Glomerular endothelial cell (primary cell): ENCODE measurements around the gene ZNF385D.

DNA sequence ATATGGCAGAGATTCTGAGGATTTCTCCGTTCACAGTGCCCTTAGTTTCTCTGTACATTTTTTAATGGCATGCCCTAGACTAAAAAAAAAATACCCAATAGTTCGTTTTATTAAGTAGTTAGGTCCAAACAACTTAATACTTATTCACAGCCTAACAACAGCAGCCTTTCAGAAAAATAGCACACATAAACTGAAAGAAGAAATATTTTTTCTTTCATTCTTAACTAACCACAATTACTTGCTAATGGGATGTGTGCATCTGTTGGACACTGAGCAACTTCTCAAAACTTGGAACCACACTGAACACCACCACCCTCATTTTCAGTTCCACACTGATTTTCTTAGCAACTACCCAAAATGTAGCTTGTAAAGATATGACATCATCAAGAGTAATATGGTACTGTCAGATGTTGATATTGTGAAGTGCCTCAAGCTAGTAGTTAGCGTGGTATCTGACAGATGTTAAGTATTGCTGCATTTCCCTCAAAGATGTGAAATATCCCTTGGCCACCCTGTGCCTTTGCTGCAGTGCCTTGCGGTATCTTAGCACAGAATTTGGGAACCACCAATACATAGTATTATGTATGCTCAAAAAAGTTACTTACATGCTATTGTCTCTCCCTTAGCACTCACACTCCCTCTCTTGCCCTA, 9.3 kb downstream of the RFTN1 start:
- RAMPAGE, long total RNA, result no peak

DNA sequence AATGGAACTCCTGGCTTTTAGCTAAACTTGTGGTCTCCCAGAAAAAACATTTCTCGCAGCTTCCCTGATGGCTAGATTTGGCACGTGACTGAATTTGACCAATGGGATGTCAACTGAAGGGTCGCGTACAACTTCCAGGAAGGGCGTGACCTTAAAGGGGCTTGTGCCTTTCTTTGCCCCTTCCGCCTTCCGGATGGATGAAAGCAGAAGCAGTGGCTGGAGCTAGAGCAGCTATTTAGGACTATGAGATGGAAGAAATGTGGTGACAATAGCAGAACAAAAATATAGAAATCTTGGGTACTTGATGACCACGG, 22.6 kb upstream of the RFTN1 start:
- RAMPAGE, long total RNA, result no peak

- RAMPAGE, long total RNA, result no peak
Measured at GRCh38 chr3:16839897-16840146, 44.9 kb upstream of the PLCL2 start.

DNA sequence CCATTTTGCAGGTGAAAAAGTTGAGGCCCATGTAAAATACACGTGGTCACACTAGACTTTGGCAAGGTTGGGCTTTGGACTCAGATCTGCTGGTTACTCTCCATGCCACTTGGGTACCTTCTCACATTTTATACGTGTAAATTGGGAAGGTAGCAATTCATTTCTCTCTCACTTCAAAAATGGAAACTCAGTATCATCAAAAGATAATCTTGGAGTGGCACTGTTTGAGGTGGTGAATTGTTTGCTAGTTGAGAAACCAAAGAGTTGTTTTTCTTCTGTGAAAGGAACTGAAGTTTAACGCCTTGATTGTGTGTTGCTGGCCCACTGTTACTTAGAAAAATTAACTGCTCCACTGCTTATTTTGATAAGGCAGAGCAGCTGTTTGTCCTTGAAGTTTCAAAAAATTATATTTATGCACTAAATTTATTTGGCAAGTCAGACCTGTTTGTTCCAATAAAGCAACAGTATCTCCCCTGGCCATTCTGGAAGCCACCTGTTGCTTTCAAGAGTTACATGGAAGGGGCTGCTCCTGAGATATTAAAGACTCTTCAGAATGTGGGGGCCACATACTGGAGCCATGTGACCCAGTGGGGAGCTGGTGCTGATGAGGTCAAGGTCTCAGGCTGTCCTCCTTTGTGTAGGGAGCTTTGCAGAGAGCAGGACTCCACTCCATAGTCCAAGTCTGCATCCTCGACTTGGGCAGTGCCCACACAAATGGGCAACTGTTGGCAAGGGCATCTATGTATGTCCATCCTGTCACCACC, 16.2 kb downstream of the PLCL2 start:
- RAMPAGE, long total RNA, result no peak

DNA sequence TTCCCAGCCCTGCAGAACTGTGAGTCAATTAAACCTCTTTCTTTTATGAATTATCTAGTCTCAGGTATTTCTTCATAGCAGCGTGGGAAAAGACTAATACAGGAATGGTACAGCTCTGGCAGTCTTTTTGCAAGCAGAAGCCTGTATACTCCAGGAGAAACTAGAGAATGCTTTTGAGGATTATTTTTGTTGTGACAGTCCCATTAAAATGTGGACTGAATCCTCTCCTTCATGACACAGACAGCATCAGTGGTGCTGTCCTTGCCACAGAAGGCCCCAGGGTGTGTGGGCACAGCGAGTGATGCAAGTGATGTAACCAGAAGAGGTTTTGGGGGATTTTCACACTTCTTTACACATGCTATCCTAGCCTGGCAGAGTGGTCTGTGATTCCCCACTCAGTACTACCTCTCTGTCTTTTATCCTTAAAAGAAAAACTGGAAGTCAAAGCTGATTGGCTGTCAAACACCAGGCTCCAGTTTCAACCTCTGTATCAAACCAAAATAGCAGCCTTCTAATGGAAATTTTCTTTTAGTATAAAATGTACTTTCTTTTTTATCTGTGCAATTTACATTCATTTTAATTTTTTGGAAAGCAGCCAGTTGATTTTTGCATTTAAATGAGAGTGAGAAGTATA, 20.3 kb downstream of the PLCL2 start:
- RAMPAGE, long total RNA, result no peak

DNA sequence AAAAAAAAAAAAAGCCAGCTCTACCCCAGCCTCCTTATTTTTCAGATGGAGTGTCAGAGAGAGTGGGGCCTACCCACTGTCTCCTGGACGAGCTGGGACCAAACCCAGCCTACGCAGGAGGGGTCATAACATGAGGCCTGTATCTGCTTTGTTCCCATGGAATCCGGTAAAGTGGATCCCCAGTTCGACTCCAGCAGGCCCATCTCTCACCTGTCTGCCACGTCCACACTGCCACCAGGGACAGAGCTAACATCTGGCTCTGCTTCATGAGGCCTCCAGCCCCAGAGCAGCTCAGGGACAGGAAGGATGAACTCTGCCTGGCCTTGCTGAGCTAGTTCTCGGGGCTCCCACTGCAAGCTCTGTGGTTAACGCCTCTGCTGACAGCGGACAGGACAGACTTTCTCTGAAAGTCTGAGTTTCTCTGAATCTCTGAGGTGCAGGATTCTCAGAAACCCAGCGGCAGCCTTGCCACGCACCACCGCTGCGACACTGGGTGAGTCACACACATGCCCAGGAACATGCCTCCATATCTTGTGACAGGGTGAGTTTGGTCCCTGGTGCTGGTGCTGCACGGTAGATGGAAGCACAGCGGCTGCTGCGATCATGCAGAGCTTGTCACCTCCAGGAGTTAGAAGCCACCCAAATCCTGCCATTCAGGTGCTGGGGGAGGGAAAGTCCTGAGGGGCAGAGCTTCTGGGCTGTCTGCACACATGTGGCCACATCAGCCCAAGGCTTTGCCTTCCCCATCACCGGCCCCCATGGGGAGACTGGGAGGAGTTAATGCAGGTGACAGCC, 266.8 kb downstream of the PLCL2 start:
- RAMPAGE, long total RNA, result no peak

- RAMPAGE, long total RNA, result no peak
Measured at GRCh38 chr3:17166468-17167039, 281.8 kb downstream of the PLCL2 start.

DNA sequence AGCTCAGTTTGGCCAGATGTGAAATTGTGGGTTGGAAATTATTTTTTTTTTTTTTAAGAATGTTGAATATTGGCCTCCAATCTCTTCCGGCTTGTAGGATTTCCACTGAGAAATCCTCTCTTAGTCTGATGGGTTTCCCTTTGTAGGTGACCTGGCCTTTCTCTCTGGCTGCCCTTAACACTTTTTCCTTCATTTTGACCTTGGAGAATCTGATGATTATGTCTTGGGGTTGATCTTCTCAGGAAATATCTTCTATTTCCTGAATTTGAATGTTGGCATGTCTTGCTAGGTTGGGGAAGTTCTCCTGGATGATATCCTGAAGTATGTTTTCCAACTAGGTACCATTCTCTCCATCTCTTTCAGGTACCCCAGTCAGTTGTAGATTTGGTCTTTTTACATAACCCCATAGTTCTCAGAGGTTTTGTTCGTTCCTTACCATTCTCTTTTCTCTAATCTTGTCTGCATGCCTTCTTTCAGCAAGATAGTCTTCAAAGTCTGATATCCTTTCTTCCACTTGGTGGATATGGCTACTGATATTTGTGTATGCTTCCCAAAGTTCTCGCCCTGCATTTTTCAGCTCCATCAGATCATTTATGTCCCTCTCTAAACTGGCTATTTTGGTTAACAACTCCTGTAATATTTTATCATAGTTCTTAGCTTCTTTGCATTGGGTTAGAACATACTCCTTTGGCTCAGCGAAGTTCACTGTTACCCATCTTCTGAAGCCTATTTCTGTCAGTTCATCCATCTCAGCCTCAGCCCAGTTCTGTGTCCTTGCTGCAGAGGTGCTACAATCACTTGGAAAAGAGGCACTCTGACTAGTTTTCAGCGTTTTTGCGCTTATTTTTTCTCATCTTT, 249.0 kb downstream of the TBC1D5 start:
- RAMPAGE, long total RNA, result no peak

DNA sequence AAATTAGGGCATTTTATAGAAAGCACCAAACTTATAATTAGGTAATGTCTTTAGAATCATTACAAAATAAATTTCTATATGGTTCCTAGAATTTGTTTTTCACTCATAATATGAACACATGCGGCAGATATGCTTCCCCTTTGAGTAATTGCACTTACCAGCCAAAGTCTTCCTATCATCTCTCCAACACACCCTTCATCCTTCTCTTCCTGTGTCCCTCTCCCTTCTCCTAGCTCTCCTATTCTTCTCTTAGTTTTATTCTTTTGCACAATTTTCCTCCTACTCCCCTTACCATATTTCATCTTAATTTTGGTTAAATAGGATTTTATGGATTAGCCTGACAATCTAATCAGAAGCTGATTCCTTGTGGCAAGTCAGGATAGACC, 84.1 kb downstream of the SATB1 start:
- RAMPAGE, long total RNA, result no peak

DNA sequence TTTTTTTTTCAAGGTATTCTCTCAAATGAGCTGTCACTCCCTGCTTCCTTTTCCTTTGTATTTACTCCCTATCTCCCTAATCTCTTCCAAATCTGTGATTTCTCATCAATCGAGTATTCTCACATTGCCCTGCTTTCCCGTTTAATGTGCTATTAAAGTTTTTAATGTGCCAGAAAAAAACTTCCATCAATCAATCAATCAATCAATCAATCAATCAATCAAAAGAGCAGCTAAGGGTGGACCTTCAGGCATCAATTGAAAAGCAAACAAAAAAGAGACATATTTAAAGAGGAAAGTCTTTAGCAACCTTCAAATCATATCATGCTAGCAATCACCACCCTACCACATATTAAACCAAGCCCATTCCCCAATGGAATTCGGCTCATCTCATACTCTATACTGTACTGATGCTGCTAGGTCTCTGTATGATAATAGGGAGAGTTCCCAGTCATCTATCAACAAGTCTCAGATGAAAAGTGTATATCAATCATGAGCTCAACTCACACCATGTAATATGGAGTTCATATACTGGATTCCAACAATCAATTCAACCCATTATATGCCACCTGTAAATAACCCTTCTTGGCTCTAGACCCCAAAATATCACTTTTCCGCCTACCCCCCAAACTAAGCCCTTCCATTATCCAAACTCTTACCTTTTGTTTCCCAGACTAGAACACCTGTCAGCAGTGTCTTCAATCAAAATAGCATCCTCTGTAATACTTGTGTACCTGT, 58.7 kb downstream of the SATB1 start:
- RAMPAGE, long total RNA, result no peak

DNA sequence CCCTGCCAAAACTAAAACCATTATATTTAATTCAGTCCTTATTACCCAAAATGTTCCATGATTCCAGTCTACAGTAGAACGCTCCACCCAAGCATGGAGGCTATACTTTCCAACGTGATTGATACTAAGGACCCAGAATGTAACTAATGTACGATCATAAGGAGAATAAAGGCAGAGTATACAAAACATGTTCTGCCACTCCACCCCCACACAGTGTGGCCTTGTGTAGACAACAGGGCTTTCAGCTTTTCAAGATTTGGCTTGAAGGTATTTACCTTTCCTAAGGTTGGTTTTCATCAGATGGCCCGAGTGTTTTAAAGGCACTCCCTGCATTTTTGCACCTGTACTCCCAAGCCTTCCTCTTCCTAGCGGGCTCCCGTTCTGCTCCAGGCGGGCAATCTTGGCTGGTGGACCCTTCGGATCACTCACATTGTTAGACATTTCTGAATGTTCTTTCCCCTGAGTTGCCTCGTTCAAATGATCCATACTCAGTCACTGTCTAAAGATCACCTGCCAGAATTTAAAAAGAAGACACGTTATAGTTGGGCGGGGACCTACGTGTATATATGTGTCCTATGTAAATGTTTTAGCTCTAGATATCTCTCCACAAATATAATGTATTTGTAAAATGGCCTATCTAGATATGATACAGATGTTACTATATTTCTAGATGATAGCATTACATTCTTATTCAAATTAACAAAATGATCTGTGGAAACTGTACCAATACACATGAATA, 4.5 kb downstream of the SATB1 start:
- RAMPAGE, long total RNA, result no peak

DNA sequence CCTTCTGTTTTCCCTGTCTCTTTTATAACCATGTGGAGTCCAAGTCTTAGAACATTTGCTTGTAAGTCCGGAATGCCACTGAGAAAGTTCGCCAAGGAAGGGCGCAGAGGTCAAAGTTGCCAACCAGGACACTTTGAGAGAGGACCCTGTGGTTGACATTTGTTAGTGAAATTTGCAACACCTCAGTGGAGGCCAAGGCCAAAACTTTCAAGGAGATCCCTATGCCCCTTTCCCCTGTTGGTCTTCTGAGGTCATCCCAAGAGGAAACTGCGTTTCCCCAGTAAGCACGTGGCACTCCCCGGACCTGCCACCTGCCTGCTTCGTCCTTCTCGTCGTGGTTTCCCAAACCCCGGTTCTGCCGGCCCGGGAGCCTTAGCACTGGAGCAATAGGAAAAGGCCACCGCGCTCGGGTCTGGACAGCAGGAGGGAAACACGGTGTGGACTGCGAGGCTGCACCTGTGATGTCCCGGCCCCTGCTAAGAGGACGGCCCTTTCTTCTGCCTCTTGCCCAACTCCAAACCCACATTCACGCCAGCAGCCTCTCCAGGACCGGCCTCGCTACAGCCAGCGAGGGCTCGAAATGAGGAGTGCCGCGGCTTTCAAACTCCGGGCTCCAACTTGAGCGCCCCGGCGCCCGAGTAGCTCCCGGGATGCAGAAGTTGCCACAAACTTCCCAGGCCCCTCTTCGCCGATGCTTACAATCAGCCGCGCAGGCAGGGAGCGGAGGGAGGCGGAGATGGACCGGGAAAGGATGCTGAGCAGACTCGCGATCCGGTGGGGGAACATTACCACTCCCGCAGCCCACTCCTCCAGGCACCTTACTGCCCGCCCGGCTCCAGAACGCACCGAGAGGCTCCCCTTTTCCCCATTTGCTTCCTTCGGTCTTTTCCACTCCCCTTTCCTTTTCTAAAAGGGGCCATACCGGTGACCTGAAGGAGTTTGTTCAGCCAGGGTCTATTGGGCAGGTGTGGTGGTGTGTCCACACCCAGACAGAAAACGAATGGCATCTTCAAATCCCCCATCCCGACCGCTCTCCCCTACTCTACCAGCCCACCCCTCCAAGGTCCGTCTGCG, 18.5 kb upstream of the SATB1 start:
- RAMPAGE, long total RNA, result no peak

GRCh38 chr3:18444425-18445455, 19.6 kb upstream of the SATB1 start:
- RAMPAGE, long total RNA, result no peak

DNA sequence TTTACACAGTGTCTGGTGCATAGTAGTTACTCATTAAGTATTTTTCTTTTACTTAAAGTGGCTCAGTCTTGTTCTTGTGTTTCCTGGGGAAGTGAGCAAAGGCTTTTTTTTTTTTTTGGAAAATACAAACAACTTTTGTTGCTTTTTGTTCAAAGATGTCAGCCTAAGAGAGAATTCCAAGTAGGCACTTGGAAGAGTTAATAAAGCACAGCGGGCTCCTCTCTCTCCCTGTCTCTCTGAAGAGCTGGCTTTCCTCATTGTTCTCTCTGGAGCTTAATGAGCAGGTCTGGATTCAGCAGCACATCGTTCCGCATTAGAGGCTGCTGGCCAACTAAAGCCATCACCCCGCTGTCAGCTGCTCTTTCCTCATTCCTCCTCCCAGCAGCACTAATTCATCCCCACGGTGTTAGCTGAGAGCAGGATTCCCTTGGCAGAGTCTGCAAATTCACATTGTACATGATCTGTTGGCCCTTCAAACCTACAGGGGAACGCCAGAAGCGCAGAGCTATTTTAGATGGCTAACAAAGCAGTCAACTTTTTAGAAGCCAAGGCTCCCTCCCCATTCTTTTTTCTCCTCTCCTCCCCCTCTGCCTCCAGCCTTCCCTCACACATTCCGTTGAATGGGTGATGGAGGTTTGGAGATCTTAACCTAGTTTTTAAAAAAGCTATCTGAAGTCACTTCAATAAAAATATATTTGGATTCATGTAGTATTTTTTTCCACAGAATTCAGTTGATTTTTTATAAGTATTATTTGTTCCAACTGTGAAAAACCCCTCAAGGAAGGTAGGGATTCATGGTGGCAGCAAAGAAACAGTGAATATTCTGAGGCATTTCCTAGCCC, 44.1 kb downstream of the SGO1 start:
- RAMPAGE, long total RNA, result no peak

- RAMPAGE, long total RNA, result no peak
Measured at GRCh38 chr3:20323373-20323672, 137.3 kb upstream of the SGO1 start.

DNA sequence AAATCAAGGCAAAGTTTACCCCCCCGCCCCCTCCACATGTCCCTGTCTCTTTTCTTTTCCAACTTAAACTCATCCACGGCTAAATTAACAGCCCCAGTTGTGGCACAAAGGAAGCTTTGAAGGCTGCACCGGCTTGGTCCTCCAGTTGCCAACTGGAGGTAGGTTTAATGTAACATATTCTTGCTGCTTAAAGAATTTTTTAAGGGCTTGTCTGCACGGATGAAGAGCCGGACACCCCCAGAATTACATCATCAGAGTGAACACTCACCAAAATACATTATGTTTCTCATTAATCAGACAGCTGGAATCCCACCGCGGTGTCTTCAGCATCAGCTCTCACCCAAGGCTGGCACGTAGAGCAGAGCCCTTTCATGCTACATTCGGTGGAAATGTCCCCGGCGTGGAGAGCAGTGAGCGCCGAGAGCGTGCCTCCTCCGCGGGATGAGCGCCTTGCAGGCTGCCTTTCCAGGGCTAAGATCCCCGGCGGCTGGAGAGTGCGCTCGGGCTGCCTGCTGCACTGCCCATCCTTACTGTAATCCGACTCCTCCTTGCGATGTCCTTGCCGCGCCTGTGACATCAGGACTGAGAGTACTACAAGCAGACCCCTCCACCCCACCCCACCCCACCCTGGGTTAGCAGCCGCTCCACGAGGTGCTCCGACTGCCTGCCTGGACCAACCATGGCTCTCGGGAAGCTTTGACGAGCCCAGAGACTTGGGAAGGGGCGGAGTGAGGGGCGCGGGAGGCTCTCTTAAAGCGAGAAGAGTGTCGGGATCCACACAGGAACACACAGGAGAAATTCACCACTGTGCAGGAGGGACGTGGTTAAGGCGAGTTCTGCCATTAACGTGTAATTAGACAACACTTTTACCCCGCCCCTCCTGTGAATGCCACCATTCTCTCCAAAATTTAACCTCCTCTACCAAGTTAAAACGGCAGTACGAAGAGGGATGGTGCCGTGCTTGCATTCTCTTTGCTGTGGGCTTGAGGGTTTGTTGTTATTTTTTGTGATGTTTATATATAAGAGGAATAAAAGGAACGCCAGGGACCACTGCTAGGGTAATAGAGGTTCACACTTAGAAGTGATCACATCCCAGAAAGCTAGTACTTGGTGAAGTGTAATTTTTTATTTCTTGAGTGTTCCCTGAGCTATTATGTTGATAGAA, at the start of gene ZNF385D:
Gene ZNF385D, minus strand, starts transcription at position 584 of the 1,165 bp plus-strand sequence.
- RAMPAGE, long total RNA, result no peak

- RAMPAGE, long total RNA, result no peak
Measured at GRCh38 chr3:22615525-22615817, 587.7 kb upstream of the UBE2E2 start.

- RAMPAGE, long total RNA, result no peak
Measured at GRCh38 chr3:23349898-23350961, 147.1 kb downstream of the UBE2E2 start.

GRCh38 chr3:23364770-23365241, 161.7 kb downstream of the UBE2E2 start:
- RAMPAGE, long total RNA, result no peak

DNA sequence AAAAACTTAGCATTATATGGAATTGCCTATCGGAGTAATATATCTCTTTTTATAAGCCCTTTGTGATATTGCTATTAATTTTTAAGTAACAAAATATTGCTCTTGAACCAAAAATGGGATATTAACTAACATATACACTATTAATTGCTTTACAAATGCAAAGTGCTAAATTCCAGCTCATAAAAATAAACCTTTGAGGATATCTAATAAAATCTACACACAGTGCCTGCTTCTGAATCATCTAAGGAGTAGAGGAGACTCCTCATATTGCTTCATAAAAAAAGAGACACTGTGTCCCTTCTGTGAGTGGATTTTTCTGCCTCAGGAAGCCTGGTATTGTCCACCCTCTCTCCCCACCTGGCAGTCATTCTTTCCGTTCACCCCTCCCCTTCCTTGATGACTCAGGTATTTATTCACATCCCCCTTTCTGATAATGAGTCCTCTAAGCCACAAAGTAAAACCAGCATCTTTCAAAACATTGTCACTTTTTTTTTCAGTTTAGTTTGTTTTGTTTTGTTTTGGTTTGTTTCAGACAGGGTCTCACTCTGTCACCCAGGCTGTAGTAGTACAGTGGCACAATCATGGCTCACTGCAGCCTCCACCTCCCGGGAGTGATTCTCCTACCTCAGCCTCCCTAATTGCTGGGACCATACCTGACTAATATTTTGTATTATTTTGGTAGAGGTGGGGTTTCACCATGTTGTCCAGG, 65.3 kb upstream of the UBE2E1 start:
- RAMPAGE, long total RNA, result no peak